Parotid gland (tissue), 1 donor: ENCODE data around the gene C4orf3.

GRCh38 chr4:113633495-113633815 lies 128.1 kb downstream of the CAMK2D start:
- PRO-cap, result no peak

- PRO-cap, result bidirectional peak, plus-strand start at chr4:113762790, minus-strand start at chr4:113762616
Observed at GRCh38 chr4:113762722-113762952, 1.1 kb upstream of the CAMK2D start.

- PRO-cap, result no peak
Observed at GRCh38 chr4:114364730-114365123, 233.9 kb upstream of the UGT8 start.

- PRO-cap, result no peak
Observed at GRCh38 chr4:114495496-114495948, 103.1 kb upstream of the UGT8 start.

DNA sequence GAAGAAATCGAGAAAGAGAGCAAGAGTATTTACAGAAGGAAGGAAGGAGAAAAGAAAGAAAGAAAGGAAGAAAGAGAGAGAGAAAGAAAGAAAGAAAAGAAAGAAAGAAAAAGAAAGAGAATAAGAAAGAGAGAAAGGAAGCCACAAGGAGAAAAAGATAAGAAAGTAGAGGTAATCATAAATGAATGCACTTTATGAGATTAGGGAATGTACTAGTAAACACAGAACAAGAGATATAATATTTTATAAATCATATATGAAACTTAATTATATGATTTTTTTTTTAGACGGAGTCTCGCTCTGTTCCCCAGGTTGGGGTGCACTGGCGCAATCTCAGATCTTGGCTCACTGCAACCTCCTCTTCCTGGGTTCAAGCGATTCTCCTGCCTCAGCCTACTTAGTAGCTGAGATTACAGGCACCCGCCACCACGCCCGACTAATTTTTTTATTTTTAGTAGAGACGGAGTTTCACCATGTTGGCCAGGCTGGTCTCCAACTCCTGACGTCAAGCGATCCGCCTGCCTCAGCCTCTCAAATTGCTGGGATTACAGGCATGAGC lies 469.6 kb downstream of the TRAM1L1 start:
- PRO-cap, result no peak

DNA sequence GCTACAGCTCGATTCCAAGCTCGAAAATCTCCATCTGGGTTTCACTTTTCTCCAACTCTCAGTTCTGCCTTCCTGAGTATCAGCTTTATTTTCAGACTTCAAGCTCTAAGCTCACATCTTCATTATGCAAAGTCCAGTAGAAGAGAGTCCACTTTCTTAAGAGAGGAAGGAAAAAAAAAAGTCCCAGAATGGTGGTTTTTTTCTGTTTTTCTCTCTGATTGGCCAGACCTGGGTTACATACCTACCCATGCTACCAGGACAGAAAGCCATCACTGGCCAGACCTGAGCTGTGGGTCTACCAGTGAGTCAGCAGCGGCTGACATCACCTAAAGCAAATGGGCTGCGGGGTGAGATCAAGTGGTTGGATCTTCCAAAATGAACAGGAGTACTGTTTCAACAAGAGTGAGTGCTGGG lies 1.7 kb upstream of the NDST3 start:
- PRO-cap, result no peak

GRCh38 chr4:118278807-118279560 lies 73.8 kb downstream of the PRSS12 start:
- PRO-cap, result unidirectional peak, minus-strand start at chr4:118279119

GRCh38 chr4:118345570-118346347 lies 7.0 kb downstream of the PRSS12 start:
- PRO-cap, result no peak

GRCh38 chr4:118749329-118749899 lies 64.2 kb downstream of the METTL14 start:
- PRO-cap, result no peak

DNA sequence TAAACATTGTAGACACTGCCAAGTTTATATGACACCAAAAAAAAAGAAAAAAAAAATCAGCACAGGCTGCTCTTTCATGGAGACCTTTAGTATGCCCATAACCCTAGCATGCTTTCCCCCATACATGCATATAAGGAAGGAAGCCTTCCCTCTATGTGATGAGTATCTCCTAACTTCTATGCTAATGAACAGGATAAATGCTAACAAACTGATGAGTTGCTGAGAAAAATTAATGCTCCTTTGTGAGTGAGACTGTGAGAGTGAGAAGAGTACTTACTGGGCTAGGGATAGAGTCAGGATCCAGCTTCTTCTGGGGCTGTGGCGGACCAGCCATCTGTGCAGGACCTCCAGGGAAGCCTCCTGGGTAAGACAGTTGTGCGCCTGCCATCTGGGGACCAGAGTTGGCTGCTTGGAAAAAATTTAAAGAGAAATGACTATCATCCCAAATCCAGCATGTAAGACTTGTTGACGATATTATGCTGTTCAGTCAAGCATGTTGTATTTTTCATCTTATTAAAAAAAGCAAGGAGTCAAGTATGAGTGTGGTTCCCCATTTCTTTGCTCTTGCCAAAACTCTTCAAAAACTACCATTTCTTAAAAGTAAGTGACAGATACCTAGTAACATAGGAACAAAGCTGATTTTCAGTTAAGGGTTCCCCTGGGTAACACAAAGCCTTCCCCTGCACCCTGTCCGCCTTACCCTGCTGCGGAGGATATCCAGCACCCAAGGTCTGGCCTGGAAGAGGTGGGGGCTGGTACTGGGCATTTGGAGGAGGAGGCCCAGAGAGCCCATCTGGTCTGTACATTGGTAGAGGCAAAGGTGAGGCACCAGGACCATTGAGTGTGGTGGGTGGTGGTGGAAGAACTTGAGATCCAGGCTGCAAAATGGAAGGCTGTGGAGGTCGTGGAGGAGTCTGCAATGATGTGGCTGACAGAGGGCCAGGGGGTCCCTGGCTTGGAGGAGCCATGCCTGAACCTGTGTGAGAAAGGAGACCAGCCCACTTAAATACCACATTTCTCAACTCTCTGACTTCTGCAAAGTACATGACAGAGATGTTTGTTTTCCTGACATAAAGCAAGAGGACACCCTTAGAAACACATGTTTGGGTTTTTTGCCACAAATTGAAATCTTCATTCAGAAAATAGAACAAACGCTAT lies 20.8 kb downstream of the SEC24D start:
- PRO-cap, result no peak

DNA sequence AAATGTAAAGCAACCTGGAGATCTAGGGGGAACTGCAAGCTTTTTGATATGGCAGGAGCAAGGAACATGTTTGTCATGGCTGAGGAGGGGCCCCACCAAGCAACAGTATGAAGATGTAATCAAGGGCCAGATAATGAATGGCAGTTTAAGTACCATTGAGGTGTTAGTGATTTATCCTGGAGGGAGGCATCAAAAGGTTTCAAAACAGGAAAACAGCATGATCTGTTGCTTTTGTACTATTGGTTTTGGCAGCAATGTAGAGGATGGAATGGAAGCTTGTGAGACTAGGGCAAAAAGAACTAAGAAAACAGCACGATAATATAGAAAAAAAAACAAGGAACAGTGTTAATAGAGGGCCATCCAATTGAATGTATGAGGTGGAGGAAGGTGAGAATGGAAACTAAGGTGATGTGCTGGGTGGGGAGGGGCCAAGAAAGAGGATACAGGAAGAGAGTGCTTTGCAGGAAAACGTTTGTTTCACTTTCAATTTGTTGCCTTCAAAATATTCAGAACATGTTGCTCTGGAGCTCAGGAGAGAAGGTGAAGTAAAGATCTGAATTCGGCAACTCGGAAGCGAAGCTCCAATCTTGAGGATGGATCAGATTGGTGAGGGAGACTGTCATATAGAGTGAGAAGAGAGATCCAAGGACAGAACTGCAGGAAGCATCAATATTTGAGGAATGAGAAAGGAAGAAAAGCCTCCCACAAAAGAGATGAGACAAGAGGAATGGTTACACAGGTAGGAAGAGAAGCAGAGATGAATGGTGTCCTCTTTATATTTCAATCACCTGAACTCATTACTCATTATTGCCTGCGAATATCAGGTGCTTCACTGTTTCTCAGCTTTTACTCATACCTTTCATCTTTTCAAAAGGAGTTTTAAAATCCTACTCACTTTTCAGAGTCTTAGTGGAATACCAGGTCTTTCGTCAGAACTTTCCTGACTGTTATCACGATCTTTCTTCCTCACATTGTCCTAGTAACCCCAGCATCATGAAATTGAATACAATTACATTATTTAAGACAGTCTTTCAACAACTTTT lies 14.6 kb upstream of the SEC24D start:
- PRO-cap, result no peak

DNA sequence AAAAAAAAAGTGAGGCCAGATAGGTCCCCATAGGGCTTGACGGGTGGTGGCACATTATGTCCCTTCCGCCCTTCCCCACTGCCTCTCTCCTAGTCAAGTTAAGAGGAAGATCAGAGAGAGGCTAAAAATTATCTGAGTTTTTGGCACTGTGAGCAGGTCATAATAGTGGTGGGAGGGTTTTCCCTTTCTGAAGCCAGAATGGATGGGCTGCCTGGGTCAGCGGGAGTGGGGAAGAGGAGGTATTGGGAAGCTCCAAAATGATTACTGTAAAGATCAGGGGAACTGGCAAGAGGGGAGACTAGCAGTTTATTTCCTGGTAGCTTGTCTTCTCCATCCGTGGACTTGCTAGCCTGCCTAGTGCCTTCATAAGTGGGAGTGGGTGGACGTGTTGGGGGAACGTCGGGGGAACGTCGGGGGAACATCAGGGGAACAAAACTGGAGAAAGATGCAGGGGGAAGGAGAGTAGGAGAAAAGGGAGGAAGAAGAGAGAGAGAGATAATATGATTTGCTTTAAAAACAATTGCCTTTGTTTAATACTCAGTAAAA lies 5.6 kb downstream of the SYNPO2 start:
- PRO-cap, result no peak

DNA sequence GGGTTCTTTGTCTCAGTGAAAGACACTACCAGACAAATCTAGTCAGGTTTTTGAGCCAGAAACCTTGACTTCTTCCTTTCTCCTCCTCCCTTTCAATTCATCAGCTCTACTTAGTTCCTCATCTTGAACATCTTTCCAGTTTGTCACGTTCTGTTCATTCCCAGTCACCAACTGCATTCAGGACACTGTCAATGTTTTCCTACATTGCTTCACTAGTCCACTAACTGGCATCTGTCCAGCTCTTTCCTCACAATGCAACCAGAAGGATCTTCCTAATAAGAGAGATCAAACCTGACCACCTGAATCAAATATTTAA lies 52.5 kb downstream of the SYNPO2 start:
- PRO-cap, result no peak

GRCh38 chr4:118991763-118992538 lies 103.3 kb downstream of the SYNPO2 start:
- PRO-cap, result no peak

DNA sequence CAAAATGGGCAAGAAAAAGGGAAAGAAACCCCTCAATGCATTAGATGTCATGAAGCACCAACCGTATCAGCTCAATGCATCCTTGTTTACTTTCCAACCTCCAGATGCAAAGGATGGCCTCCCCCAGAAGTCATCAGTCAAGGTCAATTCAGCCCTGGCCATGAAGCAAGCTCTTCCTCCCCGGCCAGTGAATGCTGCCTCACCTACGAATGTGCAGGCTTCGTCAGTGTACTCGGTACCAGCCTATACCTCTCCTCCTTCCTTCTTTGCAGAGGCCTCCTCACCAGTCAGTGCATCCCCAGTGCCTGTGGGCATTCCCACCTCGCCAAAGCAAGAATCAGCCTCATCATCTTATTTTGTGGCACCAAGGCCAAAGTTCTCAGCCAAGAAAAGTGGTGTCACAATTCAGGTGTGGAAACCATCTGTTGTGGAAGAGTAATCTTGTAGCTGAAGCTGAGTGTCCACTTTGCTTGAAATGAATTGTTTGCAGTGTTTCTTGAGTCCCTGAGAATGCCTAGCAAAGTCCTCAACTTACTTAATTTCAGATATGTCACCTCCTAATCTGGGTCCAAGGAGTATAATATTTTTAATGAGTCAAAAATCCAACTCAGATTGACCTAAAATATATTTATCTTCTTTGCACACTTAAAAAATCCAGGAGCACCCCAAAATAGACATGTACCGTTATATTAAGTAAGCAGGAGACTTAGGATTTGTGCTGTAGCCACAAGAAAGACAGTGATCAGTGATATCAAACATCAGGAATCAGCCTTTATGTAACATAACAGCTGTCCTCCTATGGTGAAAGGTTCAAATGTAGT lies 103.8 kb upstream of the MYOZ2 start:
- PRO-cap, result no peak

DNA sequence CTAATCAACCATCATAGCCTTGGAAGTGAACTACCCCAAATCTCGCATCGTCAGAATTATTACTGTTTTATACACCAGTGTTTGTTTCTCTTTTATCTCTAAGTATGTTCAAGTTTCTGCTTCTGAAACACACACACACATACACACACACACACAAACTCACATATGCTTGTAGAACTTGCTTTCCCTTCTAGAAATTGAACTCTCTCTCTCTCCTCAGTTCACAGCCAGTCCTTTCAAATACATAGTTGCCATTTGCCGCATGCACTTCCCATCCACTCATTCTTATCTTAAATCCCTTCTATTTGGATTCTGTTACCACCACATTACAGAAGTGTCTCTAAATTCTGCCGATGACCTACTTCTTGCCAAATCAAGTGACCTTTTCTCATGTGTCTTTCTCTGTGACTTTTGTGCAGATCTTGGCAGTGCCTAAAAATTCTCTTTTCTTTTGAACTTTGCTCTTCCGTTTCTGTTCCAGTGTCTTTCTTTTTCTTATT lies 7.5 kb upstream of the MYOZ2 start:
- PRO-cap, result no peak

GRCh38 chr4:119148912-119149865 lies 13.6 kb downstream of the MYOZ2 start:
- PRO-cap, result no peak

- PRO-cap, result no peak
Observed at GRCh38 chr4:119279405-119280209, 20.8 kb downstream of the C4orf3 start.

DNA sequence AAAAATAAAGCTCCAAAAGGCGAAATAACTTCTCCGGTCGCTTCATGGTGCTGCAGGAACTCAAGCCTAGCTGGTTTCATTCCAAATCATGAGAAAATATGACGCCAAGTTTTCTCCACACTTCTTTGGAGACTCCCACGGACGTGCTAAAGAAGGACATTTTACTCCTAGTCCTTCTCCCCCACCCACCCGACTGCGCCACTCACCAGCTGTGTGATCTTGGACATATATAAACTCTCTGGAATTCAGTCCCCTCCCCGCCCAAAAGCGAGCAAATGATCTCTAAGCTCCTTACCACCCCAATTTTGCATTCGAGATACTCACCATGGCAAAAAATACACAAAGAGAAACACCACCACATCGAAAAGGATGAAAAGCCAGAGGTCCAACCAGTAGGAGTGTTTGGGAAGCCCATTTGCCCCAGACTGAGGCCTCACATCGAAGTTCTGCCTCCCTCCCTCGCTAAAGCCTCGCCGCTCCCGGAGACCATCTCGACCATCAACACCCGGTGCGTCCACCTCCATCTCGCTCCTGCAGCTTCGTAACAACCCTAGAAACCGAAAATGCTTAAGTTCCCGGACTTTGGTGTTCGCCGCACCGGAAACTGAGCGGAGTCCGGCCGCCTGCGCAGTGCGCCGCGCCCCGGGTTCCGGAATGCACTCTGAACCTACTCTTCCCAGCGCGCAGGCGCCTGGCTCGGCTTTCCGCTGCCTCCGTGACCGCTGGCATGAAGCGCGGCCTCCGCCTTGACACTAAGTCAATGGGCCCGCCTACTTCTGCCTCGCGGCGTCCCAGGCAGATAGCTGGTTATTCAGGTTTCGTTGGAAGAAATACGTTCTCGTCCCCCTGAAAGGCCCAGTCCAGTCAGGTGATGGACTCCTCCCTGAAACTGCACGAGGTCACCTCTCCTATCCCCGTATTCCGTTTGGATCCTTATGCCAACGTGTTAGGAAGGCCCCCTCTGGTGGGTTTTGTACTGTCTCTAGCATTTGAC lies at the start of gene C4orf3:
Gene C4orf3, minus strand, starts transcription at position 634 of the 994 bp plus-strand sequence.
- PRO-cap, result unidirectional peak, minus-strand start at position 541 of the sequence

- PRO-cap, result no peak
Observed at GRCh38 chr4:119591107-119591718, 37.4 kb downstream of the PDE5A start.